Panc1 (cell line): ENCODE results near the genes RIMS1, CD109, LCA5 and TENT5A.

GRCh38 chr6:71886196-71887476 is at the start of gene RIMS1:
RIMS1 (plus strand) TSS chr6:71886550.
- RRBS, 2 experiments: 25 to 27% methylated on average over 26 of the region's 98 CpGs

GRCh38 chr6:73505988-73506326 is 14.9 kb downstream of the EEF1A1 start:
- RRBS, 2 experiments: no CpG with 5 or more reads among the region's 9 CpGs

DNA sequence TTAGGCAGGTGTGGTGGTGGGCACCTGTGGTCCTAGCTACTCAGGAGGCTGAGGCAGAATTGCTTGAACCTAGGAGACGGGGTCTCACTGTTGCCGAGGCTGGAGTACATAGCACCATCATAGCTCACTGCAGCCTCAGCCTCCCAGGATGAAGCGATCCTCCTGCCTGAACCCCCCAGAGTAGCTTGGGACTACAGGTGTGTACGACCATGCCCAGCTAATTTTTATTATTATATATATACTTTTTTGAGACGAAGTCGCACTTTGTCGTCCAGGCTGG is 6.9 kb downstream of the EEF1A1 start:
- RRBS, 2 experiments: no CpG with 5 or more reads among the region's 7 CpGs

DNA sequence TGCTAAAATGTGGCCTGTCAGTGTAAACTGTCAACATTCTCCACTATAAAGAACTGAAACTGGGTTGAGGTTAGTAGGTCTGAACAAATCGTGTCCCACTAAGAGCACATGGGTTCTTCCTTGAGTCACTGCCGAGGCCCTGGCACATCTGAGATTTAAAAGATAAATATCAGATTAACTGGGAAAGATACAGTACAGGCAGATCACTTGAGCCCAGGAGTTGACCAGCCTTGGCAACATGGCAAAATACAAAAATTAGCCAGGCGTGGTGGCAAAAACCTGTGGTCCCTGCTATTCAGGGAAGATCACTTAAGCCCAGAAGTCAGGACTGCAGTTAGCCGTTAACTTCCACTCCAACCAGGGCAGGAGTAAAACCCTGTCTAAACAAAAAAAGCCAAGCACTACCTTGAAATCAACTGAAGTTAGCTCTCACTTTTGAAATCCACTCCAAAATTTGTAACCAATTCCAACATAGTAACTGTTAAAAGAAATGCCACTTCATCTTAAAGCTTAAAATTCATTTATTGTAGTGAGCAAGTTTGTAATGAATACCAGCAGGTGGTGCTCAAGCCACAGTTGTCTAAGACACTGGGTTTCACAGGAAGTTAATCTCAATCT is 5.5 kb downstream of the EEF1A1 start:
- RRBS, 2 experiments: no CpG with 5 or more reads among the region's 4 CpGs

- RRBS, 2 experiments: 1 to 3% methylated on average over 15 to 18 of the region's 55 CpGs
Measured at GRCh38 chr6:73652616-73653748, 810 bp downstream of the SLC17A5 start.

DNA sequence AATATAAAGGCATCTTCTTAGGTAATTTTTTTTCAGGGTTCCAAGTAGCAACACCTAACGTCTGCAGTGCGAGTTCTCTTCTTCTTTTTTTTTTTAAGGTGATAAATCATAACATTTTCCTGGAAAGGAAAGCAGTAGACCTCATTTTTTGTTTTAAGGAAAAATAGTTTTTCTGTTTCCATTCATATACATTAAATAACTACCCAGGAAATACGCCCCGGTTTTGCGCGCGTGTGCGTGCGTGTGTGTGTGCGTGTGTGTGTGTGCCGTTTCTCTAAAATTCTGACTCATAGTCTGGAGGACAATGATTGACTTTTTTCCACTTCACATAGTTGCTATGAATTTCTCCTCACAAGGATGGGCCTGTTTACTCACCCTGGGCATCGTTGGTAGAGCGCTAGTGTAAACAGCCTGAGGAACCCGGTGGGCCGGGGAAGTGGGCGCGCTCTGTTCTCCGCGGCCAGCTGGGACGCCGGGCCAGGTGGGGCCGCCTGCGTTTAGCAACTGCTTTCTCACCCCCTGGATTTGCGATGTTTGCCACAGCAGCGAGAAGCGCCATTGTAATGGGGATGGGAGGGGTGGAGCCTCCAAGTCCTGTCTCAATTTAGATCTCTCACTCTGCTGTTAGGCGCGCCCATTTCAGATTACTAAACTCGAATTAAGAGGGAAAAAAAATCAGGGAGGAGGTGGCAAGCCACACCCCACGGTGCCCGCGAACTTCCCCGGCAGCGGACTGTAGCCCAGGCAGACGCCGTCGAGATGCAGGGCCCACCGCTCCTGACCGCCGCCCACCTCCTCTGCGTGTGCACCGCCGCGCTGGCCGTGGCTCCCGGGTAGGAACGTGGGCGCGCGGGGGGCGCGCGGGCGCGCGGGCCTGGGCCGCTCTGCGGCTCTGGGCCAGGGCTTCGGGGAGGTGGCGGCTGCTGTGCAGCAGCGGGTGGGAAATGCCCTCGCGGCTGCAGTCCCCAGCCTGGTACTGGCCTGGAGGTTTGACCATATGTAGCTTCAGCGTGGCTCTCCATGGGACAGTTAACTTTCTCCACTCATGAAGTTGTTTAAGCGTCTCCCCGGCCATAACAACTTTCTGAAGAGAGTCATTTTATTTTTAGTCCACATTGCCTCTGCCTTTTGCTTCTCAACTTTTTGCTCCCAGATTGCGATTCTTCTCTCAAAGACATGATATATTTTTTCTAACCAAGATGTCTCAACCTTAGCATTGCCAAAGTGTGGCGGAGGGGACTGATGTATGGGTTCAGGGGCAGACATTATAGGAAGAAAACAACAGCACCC is at the start of gene CD109:
Gene CD109, plus strand, starts transcription at position 747 of the 1,290 bp plus-strand sequence.
- RRBS, 2 experiments: 6 to 16% methylated on average over 7 to 18 of the region's 68 CpGs

DNA sequence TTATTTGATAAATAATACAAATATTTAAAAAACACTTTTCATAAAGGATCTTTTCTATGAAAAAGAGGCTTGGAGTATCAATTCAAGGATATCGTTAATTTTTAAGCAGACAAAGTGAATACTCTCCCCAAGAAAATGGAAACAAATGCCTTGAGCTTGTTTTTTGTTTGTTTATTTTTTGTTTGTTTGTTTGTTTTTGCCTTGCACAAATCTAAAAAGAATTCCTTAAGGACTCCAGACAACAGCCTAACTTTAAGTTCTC is 153.8 kb downstream of the COL12A1 start:
- RRBS, 2 experiments: no CpG with 5 or more reads among the region's 1 CpG

DNA sequence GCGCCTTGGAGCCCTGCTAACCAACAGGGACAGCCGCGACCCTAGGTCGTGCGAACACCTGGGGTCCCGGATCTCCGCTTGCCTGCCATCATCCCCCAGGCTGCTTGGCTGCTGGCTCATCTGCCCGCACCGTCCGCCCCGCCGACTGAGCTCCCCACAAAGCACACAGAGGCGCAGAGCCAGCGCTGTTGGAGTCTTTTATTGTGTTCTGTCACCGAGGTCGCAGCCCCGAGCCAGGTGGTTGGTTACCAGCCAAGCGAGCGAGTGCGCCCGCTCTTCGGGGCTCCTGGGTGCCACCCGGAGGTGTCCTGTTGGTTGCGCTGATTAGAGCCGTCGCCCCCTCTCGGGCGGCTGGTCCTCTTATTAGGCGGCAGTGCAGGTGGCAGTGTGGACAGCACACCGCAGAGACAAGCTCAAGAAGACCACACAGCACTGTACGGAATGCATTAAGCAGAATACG is 3.8 kb downstream of the COL12A1 start:
- RRBS, 2 experiments: no CpG with 5 or more reads among the region's 32 CpGs

DNA sequence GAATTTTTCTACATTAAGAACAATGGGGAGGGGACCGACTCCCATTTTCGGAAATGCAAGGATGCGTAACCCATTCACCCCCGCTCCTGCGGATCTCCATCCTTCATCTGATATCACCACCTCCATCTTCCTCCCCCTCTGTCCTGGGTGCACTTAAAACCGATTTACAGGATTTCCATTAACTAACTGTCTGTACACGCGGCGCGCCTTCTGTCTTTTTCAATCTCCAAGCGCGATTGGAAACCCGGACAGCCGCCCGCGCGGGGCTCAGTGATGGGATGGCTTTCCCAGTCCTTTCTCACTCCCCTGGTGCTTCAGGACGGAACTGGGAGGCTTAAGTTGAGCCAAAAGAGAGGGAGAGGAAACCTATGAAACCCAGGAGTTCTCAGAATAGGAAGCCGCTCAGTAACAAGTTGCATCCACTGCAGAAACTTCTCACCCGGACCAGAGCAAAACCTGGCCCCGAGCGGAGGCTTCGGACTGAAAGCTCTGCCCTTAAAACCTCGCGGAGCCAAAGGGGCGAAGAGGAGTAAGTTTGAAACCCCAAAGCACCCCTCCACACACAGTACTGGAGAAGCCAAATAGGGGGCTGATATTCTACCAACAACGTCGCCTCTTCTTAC is 667 bp upstream of the COL12A1 start:
- RRBS, 2 experiments: no CpG with 5 or more reads among the region's 28 CpGs

- RRBS, 2 experiments: no CpG with 5 or more reads among the region's 7 CpGs
Measured at GRCh38 chr6:77030988-77031683, 432.2 kb downstream of the HTR1B start.

DNA sequence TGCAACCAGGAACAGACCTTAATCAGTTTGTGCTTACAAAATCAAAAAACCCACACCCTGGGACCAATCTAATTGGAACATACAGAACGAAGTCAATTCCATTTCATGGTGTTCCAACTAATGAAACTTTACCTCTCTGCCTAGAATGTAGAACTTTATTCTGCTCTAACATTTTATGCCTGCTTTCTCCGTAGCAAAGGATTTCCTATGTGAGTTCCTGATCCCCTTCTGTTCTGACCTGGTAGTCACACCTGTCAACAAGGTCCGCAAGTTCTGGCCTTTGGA is 390.3 kb downstream of the HTR1B start:
- RRBS, 2 experiments: no CpG with 5 or more reads among the region's 3 CpGs

GRCh38 chr6:79234325-79235145 is 156.5 kb upstream of the PHIP start:
- RRBS, 2 experiments: 2 to 6% methylated on average over 6 of the region's 45 CpGs

- RRBS, 2 experiments: no CpG with 5 or more reads among the region's 4 CpGs
Measured at GRCh38 chr6:79269804-79270448, 191.9 kb upstream of the PHIP start.

DNA sequence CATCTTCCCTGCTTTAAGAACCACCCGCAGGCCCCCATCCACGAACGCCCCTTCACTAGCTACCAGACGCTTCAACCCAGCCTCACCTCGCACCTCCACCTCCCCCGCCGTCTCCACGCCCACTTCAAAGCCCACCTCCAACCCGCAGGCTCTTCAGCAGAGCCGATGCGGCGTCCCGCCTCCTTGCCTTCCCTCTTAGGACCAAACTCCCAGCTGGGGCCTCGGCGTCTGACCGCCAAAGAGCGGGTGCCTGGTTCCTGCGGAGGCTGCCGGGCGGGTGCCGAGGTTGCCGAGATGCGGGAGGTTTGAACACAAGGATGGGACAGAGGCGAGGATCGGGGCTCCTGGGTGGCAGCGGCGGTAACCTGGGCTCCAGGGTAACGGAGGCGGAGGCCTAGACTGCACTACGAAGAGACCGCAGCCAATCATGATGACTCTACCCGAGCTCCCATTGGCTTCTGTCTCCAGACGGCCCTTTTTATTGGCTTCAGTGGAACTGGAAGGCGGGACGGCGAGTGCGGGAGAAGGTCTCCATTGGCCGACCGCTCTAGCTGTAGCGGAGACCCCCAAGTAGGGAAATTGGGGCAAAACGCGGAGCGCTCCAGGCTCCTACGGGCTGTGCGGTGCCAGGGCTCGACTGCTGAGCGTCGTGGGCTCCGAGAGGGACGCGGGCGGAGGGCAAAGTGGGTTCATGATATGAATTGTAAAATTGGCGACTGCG is at the start of gene LCA5:
Gene LCA5, minus strand, starts transcription at position 401 of the 721 bp plus-strand sequence.
- RRBS, 2 experiments: no CpG with 5 or more reads among the region's 54 CpGs

- RRBS, 2 experiments: no CpG with 5 or more reads among the region's 3 CpGs
Measured at GRCh38 chr6:80280486-80281435, 174.3 kb downstream of the BCKDHB start.

GRCh38 chr6:80389614-80390085 is 283.2 kb downstream of the BCKDHB start:
- RRBS, 2 experiments: no CpG with 5 or more reads among the region's 3 CpGs

- RRBS, 2 experiments: no CpG with 5 or more reads among the region's 3 CpGs
Measured at GRCh38 chr6:81745692-81746325, 6.7 kb downstream of the TENT5A start.

- RRBS, 2 experiments: 7% methylated on average over 7 of the region's 28 CpGs; no CpG with 5 or more reads in 1 of the 2 experiments
Measured at GRCh38 chr6:81752587-81752962, at the start of gene TENT5A. TENT5A (minus strand) TSS chr6:81752681.